ENCODE measurements around a stretch of chr3.

GRCh38 chr3:70957930-70959088 lies 625.2 kb downstream of the FOXP1 start:
- PRO-cap = no peak

DNA sequence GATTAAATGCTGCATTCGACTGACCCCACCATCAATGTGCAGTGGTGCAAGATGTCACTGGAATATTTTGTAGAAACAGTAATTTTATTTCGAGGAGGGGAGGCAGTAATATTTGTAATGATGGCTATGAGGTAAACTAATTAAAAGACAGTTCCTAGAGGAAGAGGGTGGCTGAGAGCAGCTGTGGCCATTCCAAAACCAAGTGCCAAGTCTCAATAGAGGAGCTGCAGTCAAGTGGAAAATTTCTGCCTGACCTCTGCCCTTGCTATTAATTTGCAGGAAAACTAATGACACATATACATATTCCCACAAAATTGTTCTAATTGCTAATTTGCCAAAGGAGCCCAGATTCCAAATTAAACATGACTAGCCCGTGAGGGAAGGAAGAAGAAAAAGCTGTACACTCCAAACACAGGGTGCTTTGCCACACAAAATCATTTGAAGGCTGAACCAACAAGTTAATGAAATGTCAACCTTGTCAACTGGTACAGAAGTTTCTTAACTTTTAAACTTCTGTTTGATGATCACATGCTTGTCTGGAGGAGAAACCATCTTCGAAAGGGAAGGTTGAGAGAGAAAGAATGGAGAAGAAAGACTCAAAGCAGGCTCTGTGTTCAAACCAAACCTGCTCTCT lies 601.9 kb downstream of the FOXP1 start:
- PRO-cap = no peak

- PRO-cap = no peak
Measured at GRCh38 chr3:71006006-71006205, 577.6 kb downstream of the FOXP1 start.

DNA sequence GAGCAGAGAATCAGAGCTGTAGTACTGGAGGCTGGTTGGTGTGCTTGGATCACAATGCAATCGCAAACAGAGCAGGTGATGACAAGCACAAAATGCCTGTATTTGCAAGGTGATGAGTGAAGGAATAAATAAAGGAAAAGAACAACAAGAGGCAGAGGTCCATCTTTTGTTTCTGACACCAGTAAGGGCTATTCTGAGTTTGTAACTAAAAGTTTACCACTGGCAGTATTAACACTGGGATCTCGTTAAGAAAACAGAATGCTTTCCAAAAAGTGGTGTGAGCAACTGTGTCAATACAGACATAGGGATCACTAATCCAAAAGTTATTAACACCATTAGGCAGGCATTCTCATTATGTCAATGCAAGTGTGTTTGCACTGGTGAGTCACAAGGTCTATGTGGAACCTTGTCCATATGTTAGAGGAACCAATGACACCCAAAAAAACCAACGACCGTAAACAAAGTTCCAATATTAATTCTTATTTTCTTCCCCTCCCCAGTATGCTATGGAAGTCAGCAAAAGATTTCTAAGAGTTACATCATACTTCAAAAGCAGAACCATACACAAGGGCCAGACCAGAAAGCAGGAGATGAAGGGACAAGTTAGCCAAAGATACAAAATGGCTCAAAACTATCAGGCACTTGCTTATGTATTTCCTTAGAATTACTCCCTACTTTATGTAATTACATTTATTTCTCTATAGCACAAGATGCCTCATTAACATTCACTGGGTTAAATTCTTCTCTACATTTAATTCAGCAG lies 556.5 kb downstream of the FOXP1 start:
- PRO-cap = no peak

DNA sequence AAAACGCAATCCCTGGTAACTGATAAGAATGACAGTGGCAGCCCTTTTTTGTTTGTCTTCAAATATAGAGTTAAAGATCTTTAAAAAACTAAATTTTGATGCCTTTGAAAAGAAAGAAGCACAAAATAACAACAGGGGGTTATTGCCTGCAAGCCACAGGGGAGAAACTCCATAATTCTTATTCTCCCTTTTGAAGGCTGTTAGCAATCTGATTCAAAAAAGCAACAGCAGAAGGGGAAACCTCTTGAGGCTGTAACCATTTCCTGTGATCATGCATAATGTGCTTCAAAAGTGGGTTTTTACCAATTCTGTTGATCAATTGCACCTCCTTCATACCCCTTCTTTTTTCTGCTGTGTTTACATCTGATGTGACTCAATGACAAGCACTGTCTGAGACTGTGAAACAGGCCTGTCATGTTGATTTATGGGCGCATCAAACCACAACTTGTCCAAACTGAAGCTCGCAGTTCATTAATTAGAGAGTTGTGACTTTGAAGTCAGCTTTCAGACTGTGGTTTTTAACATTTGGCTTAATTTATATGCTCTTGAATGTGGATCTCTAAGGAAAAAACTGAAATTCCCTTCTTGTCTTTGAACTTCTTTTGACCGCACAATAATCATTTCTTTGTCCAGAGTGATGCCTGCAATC lies 533.0 kb downstream of the FOXP1 start:
- PRO-cap = no peak

GRCh38 chr3:71085269-71085735 lies 498.2 kb downstream of the FOXP1 start:
- PRO-cap = no peak

DNA sequence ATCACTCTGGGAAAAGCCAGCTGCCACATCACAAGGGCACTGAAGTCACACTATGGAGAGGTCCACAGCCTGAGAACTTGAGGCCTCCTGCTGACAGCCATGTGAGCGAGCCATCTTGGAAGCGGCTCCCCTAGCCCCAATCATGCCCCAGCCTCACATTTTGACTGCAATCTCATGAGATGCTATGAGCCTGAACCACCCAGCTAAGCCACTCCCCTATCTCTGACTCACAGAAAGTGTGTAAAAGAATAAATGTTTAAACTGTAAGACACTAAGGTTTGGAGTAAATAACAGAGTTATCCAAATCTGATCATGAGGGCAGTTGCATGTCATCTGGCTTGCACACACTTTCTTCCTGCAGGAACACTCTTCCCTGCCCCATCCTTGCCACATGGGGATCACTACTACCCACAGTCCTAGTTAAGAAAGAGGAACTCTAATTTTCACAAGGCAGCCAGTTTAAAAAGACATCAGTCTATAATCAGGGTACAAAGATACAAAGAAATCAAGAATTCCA lies 494.2 kb downstream of the FOXP1 start:
- PRO-cap = no peak

DNA sequence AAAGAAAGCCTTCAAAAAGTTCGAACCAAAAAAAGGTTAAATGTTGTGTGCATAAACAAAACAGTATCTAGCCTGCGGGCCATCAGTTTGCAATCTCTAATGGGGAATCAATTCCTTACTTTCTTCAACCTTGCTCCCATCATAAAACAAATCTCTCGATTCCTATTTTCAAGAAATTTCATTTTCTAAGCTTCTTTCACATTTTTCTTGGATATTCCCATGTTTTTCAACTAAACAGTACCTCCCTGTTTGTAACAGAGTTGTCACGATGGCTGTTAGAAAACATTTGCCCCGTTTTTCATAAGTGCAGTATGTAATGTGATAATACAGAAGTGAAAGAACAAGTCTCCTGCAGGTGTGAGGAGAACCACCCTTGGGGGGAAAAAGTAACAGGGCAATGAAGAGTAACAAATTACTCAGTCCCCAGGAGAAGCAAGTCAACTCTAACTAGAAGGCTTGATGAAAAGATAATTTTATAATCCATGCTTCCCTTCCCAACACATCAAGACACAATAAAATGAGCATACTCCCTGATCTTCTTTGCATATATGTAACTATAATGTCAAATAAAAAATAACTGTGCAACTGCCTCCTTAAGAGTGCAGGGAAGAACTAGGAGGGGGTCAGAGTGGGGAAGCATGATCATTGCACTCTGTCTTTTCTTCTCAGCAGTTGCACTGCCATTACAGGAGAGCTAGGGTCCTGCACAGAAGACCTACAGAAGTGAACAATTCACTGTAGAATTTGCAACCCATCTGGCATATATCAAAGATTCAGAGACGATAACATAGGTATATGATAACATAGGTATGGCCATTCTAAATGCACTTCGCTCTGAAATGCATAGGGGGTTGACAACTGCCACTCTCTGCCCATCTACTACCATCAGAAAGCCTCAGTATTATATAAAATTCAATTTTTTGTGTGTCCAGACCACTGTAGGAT lies 493.2 kb downstream of the FOXP1 start:
- PRO-cap = no peak

DNA sequence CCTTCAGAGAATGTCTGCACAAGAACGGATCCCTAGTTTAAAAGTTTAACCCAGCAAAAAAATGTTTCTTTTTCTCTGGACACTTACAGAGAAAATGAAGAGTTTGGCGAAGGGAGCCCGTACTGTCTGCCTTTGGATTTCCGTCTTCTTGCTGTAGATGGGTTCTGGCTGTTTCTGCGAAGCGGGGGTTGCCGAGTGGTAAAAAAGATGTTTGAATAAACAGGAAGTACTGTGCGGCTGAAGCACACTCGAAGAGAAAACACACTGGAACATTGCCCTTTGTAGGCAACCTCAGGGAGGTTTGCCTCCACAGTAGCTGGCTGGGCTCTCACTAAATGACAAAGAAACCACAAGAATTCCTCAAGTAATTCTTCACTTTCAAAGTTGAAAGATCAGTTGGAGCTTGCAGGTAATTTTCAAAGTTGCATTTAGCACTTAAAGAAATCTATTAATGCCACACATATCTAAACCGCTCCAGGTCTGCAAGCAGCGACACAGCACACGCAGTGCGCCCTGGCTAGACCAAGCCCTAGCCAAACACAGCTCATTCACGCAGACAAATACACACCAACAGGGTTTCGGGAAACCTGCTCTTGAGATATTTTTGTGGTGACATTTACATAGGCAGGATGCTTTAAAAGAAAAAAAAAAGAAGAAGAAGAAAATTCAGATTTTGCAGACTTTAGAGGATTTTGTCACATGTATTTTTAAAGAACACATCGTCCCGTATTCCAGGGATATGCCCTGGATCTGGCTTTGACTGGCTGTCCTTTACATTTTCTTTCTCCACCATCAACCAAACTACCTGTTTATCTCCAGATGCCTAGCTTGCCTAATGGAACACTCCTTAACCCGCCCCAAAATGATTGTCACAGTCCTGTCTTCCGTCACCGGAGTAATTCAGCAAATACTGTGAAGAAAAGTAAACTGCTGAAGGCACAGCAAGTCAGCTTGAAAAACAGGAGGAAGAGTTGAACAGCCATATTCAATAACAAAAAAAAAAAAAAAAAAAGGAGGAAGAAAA lies 452.8 kb downstream of the FOXP1 start:
- PRO-cap = unidirectional peak, minus-strand start at position 150 of the sequence

DNA sequence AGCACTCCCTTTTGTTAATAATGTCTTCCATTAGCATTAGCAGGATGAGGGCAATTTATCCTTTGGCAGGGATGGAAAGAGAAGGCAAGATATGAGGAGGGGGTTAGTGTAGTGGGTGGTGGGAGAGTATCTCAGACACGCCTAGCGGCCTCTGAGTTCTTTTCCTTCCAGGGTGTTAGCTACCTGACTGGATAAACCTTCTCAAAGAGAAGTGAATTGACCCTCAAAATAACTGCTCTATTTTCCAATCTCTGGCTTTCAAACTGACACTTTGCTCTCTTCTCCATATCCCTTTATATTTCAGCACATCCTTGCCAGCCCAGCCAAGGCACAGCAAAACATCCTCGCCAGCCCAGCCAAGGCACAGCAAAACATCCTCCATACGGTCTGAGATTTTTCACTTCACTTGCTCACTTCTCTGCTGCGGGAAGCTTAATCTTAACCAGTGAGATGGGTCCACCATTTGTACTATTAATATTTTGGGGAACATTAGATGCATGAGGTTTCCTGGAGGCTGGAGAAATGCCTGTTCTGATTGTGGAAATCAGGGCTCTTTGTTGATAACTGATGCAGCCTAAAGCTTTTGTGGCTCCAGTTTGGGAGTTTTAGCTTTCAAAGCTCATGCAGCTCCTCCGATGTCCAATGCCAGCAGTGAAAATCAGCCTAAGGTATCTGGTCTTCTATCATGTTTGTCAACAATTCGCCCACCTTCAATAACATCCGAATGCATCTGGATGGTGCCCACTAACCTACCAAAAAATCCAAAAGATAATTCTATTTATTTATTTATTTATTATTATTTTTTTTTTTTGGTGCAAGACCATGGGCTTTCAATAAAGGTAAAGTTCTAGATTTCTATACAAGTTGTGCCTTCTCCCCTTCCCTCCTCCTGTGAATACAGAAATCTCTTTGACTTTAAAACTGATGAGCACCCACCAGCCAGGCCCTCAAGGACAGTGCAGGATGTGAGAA lies 446.2 kb downstream of the FOXP1 start:
- PRO-cap = no peak

DNA sequence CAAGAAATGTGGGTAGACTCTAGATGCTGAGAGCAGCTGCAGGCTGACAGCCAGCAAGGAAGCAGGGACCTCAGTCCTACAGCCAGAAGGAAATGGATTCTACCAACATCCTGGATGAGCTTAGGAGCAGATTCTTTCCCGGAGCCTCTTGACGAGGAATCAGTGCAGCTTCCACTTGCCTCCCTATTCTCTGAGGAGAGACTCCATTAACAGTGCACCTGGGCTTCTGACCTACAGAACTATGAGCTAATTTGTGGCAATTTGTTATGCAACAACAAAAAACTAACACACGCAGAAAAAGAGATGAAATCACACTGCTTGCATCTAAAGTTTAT lies 441.0 kb downstream of the FOXP1 start:
- PRO-cap = no peak

GRCh38 chr3:71142889-71143280 lies 440.6 kb downstream of the FOXP1 start:
- PRO-cap = unidirectional peak, plus-strand start at chr3:71143010

- PRO-cap = no peak
Measured at GRCh38 chr3:71168856-71169596, 414.5 kb downstream of the FOXP1 start.

GRCh38 chr3:71227312-71227854 lies 356.1 kb downstream of the FOXP1 start:
- PRO-cap = no peak

GRCh38 chr3:71254079-71254786 lies 329.3 kb downstream of the FOXP1 start:
- PRO-cap = no peak

DNA sequence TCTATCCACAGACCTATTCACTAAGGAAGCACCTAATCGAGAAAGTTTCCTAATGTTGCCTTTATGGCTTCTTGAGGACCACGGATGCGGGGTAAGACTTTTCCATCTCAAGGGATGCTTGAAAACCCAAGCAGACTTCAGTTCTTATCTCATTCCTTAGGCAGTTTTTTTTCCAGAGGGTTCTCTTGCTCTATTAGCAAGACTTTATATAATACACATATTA lies 237.1 kb downstream of the FOXP1 start:
- PRO-cap = no peak

- PRO-cap = no peak
Measured at GRCh38 chr3:71360473-71361021, 223.0 kb downstream of the FOXP1 start.

GRCh38 chr3:71389683-71390607 lies 193.6 kb downstream of the FOXP1 start:
- PRO-cap = no peak

DNA sequence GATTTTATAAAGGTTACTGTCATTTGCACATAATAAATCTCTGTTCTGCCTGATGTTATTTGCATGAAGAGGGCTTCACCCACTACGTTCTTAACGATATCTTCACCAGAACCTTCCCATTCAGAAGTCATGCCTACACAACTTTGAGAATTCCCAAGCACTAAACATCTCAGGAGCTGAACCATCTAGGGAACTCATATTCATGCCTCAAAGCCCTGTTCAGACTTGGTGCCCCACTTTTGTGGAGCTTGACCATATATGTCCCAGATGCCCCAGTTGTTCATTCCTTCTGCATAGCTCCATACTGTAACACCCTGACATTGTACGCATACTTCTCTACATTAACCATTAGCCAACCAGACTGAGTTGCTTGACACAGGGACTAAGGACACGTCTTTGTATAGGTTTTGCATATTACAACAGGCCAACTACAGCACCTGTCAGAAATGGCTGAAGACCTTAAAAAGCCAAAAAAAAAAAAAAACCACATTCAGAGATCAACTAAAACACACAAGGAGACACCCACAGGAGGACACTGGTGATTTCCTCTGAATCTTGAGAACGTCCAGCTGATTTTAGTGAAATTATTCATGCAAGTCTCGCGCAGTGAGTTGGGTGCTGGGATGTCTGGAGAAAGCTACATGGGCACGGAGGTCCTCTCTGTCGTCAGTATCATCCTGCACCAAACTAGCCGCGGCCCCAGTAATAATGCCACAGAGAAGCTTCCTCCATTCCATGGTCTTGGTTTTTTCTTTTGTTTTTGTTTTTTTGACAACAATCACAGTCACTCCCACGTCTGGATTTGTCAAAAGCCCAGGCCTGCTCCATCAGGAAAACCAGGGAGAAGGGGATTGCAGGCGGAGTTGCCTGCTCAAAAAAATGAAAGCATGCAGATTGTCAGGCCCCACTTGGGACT lies 141.4 kb downstream of the FOXP1 start:
- PRO-cap = no peak

GRCh38 chr3:71478545-71479218 lies 104.8 kb downstream of the FOXP1 start:
- PRO-cap = no peak

All from duodenum (tissue), 1 donor.